Measurements from ENCODE around the genes SLC15A3, CD6 and VWCE.

DNA sequence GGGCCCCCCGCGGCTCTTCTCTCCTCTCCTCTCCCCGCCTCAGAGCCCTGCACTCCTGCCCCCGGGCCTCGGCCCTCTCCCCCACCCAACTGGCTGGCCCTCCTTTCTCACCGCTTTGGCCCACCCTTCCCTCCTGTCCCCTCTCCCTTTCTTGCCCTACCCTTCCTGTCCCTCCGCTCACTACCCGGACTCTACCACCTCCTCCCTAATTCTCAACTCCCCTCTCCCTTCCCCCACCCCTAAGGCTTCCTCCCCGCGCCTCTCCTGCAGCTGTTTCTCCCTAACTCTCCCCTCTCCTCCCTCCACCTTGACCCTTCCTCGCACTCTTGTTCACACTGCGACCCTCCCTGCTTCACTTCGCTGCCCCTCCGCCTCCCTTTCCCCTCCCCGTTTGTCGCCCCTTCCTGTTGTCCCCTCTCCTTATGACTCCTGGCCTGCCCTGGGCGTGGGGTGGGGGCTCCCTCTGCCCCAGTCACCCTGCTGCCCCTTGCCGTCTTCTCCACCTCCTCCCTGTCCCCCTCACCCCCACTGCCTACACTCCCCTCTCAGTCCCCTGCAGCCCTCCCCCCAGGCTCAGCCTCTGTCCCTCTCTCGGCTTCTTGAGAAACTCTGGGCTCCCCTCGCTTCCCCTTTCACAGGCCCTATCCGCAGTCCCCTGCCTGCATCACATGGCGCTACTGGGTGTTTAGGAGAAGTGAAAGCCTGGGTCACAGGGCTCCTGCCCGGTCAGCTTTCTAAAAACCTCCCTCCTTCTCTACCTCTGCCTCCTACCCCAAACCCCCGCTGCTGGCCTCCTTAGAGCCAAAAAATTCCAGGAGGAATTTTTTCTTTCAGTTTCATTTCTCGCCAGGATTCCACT, at the start of gene SLC15A3:
Gene SLC15A3, minus strand, starts transcription at position 611 of the 859 bp plus-strand sequence.
- RRBS: 7% methylated on average over 4 of the region's 25 CpGs

- RRBS: no CpG with 5 or more reads among the region's 3 CpGs
Observed at GRCh38 chr11:60957157-60957549, 5.2 kb upstream of the SLC15A3 start.

GRCh38 chr11:60971213-60972028, at the start of gene CD6:
Gene CD6 (plus strand): TSS chr11:60971680.
- RRBS: no CpG with 5 or more reads among the region's 21 CpGs

- RRBS: no CpG with 5 or more reads among the region's 9 CpGs
Observed at GRCh38 chr11:60987859-60988361, 16.4 kb downstream of the CD6 start.

GRCh38 chr11:60992690-60993530, 21.4 kb downstream of the CD6 start:
- RRBS: no CpG with 5 or more reads among the region's 17 CpGs

GRCh38 chr11:61041926-61042600, 60.2 kb upstream of the CD5 start:
- RRBS: no CpG with 5 or more reads among the region's 14 CpGs

GRCh38 chr11:61075754-61076243, 26.5 kb upstream of the CD5 start:
- RRBS: no CpG with 5 or more reads among the region's 6 CpGs

GRCh38 chr11:61092186-61092820, 10.0 kb upstream of the CD5 start:
- RRBS: no CpG with 5 or more reads among the region's 11 CpGs

- RRBS: no CpG with 5 or more reads among the region's 8 CpGs
Observed at GRCh38 chr11:61149814-61150302, 11.4 kb downstream of the VPS37C start.

DNA sequence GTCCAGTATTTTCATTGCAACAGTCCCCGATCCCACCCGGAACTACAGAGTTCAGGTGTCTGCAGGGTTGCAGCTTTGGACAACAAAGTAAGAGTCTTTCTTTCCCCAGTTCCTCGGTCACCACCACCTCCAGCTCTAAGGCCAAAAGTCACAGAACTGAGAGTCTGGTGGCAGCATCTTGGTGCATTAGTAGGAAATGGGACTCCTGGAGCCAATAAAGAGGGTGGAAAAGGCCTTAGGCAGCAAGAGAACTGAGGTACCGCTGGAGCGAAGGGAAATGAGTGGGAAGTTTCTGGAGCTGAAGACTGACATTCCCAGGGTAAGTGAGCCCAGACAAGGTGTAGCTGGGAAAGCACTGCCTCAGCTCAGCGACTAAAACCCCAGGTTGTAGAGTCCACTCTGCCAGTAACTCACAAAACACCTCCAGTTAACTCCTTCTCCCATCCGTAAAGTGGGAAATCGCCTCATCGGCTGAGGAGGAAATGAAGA, 913 bp downstream of the VPS37C start:
- RRBS: no CpG with 5 or more reads among the region's 9 CpGs

- RRBS: no CpG with 5 or more reads among the region's 8 CpGs
Observed at GRCh38 chr11:61164087-61164827, 3.0 kb upstream of the VPS37C start.

GRCh38 chr11:61294729-61295843, at the start of gene VWCE:
Gene VWCE (minus strand): TSS chr11:61295316.
- RRBS: 9% methylated on average over 34 of the region's 106 CpGs

GRCh38 chr11:61362534-61362937, 362 bp downstream of the TMEM138 start:
- RRBS: no CpG with 5 or more reads among the region's 14 CpGs

- RRBS: no CpG with 5 or more reads among the region's 8 CpGs
Observed at GRCh38 chr11:61477122-61477523, 3.8 kb upstream of the PPP1R32 start.

DNA sequence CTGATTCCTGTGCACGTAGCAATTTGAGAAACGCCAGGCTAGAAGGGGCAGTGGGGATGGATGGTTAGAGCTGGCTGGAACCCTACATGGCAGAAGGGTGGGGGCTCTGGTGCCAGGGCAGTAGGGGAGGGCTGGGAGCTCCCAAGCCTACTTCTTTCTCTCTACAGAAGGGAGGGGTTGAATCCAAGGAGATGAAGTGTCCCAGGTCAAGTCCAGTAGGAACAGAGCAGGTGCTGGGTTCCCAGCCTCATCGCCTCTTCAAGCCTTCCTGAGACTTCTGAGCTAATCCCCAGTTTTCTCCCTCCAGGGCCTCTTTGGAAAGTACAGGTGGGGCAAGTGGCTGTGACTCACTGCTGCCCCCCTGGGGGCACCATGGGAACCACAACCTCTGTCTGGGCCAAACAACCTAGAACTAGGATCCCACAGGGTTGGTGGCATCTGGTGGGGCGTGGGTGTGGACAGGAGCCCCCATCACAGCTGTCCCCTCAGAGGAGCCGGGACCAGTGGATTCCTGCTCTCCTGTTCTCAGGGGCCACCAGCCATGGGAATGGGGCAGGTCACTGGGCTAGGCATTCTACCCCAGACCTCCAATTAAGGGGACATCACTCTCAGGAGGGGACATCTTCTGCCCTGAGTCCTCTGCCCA, 23.6 kb downstream of the LRRC10B start:
- RRBS: no CpG with 5 or more reads among the region's 5 CpGs

GRCh38 chr11:61626550-61627249, 45.8 kb upstream of the SYT7 start:
- RRBS: 25% methylated on average over 3 of the region's 10 CpGs

DNA sequence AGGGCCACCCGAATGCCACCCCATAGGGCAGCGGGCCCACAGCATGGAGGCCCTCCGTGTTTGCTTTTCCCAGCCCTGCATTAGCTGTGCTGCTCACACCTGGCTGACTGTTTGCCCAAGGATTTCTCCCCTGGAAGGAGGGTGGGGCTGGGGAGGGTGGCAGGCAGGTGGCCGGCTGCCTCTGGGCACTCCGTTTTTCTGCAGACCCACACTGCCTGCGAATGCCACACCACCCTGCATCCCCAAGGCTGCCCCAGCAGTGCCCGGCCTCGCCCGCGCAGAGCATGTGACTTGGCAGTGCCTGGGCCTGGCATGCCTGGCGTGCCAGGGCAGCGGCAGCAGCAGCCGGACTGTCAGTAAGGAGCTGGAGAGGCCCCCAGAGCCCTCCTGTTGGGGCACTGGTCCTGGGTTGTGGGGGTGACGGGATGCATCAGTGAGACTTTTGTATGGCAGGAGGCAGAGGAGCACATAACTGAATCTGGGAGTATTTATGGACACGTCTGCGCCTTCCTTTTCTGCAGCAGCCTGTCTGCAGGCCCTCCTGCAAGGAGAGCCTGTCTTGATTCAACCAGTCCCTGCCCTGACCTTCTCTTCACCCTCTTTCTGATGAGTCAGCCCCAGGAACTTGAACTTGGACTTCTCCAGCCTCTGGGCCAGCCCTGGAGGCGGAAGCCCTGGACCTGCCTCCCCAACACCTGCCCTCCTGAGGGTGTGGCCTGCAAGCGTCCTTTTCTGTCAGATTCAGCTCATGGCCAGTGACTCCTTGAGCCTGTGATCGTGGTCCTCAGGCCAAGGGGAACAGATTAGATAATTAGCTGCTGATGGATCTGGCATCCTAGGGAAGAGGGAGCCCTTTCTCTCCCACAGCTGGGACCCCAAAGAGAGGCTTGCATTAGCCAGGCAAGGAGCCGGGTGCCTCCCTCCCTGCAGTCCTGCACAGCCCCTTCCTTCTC, 19.9 kb downstream of the DAGLA start:
- RRBS: 71% methylated on average over 7 of the region's 20 CpGs

- RRBS: no CpG with 5 or more reads among the region's 17 CpGs
Observed at GRCh38 chr11:61701261-61701998, 21.2 kb downstream of the DAGLA start.

- RRBS: 66% methylated on average over 3 of the region's 13 CpGs
Observed at GRCh38 chr11:61775709-61776293, 16.6 kb downstream of the TMEM258 start.

- RRBS: no CpG with 5 or more reads among the region's 1 CpG
Observed at GRCh38 chr11:61788973-61789423, 3.4 kb downstream of the TMEM258 start.

All from skeletal muscle cell (primary cell).